Neural cell (in vitro differentiated cells): Measurements from ENCODE around the gene EPOR.

DNA sequence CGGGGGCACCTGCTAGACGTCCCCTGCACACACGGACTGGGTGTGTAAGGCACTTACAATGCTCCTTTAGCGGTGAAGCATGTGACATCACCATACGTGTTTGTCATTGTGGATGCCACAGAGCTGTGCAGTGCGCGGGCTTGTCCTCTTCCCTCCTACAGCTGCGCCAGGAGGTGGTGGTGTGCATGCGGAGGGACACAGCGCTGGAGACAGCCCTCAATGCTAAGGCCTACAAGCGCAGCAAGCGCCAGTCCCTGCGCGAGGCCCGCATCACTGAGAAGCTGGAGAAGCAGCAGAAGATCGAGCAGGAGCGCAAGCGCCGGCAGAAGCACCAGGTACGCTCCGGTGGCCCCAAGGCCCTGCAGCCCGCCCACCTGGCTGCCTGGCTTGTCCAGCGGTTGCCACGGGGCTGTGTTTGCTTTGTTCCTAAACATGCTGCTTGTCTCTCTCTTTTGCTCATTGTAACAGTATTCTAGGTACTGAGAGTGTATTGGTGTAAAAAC is 30.2 kb downstream of the SMARCA4 start:
- RAMPAGE, long total RNA, result no peak

- RAMPAGE, long total RNA, result no peak
Observed at GRCh38 chr19:11034906-11035345, 54.3 kb upstream of the LDLR start.

GRCh38 chr19:11066210-11066709 is 23.0 kb upstream of the LDLR start:
- RAMPAGE, long total RNA, result no peak

DNA sequence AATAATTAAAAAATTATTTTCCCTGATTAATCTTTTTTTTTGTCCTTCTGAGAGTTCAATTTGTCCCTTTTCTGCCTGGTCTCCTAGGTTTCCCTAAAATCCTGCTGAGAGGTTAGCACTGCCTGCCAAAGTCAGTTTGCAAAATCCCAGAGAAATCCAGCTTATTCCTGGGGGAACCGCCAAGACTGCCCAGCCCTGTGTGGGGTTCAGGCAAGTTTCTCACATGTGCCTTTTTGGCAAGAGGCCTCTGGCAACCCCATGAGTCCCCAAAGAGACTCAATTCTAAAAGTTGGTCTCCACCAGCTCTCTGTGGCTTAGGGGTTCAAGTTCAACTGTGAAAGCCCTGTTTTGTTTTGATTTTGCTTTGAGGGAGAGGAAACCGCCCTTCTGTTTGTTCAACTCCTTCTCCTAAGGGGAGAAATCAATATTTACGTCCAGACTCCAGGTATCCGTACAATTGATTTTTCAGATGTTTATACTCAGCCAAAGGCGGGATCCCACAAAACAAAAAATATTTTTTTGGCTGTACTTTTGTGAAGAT is 824 bp upstream of the LDLR start:
- RAMPAGE, long total RNA, result no peak

DNA sequence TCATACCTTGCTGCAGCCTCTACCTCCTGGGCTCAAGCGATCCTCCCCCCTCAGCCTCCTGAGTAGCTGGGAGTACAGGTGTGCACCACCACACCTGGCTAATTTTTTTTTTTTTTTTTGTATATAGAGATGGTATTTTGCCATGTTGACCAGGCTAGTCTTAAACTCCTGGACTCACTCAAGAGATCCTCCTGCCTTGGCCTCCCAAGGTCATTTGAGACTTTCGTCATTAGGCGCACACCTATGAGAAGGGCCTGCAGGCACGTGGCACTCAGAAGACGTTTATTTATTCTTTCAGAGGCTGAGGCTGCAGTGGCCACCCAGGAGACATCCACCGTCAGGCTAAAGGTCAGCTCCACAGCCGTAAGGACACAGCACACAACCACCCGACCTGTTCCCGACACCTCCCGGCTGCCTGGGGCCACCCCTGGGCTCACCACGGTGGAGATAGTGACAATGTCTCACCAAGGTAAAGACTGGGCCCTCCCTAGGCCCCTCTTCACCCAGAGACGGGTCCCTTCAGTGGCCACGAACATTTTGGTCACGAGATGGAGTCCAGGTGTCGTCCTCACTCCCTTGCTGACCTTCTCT is 32.6 kb downstream of the SPC24 start:
- RAMPAGE, long total RNA, result no peak

GRCh38 chr19:11137350-11138406 is 17.9 kb downstream of the SPC24 start:
- RAMPAGE, long total RNA, result no peak

DNA sequence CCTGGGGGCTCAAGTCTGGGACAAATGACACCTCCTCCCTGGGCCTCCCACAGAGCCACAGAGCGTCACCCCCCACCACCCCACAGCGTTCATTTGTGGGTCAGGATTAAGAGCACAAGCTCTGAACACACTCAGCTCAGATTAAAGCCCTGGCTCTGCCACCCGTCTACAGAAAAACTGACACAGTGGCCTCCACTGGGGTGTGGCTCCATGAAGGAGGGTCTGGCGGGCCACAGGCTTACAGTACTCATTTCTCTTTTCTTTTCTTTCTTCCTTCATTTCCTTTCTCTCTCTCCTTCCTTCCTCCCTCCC is 16.3 kb downstream of the SPC24 start:
- RAMPAGE, long total RNA, result no peak

DNA sequence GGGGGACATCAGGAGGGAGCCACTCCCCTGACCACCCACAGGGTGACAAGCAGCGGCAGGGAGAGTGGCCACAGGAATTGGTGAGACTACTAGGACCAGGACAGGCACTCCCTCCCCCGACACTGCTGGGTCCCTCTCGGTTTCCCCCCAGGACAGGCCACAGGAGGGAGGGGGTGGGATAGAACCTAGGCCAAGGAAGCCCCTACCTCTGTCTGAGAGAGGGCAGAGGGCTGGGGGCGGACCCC is 9.0 kb downstream of the DOCK6 start:
- RAMPAGE, long total RNA, result no peak

GRCh38 chr19:11378632-11379285 is 4.3 kb downstream of the SWSAP1 start:
- RAMPAGE, long total RNA, result no peak

- RAMPAGE, long total RNA, result no peak
Observed at GRCh38 chr19:11384166-11384651, at the start of gene EPOR. TSS of gene EPOR (minus strand) at chr19:11384314.

GRCh38 chr19:11421654-11422023 is 2.5 kb upstream of the RGL3 start:
- RAMPAGE, long total RNA, result no peak

DNA sequence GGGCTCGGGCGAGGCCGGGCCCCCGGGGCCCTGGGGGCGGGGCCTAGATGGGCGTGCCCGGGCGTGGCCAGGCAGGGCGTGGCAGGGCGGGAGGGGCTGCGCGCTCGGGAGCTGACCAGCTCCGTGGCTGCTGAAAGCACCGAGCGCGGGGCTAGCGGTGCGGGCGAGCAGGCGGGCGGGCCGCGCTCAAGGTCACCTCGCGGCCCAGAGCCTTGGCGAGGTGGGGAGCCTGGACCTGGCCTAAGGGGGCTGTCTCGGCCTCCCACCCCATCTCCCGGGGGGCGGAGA is 1.3 kb downstream of the ELAVL3 start:
- RAMPAGE, long total RNA, result no peak

DNA sequence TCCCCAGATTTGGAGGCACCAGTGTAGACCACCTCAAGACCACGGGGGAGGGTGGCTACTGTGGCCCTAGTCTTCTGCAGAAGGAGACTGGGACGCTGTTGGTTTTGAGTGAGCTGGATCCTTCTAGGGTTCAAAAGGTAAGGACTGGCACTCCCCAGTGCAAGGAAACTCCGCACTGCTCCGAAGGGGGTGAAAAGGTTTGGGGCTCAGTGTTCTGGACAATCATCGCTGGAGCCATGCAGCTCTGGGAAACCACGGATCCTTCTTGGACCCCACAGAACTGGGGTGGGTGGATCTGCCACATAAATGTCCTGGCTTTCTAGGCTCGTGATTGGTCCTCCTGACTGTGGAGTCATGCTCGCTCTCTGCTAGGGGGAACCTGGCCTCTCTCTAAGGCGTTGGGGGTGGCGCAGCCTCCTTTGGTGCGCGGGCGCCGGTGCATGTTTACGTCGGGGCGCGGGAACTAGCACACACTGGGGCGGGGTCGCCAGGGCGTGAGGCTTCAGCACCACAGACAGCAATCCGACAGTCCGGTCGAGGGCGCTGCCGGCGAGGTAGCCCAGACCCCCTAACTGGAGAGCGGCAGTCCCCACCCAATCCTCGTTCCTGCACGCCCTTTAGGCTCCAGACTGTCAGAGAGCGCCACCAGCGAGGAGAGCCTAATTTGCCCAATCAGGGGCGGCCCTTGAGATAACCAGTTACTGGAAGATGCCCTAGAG is 777 bp upstream of the ELAVL3 start:
- RAMPAGE, long total RNA, result no peak

DNA sequence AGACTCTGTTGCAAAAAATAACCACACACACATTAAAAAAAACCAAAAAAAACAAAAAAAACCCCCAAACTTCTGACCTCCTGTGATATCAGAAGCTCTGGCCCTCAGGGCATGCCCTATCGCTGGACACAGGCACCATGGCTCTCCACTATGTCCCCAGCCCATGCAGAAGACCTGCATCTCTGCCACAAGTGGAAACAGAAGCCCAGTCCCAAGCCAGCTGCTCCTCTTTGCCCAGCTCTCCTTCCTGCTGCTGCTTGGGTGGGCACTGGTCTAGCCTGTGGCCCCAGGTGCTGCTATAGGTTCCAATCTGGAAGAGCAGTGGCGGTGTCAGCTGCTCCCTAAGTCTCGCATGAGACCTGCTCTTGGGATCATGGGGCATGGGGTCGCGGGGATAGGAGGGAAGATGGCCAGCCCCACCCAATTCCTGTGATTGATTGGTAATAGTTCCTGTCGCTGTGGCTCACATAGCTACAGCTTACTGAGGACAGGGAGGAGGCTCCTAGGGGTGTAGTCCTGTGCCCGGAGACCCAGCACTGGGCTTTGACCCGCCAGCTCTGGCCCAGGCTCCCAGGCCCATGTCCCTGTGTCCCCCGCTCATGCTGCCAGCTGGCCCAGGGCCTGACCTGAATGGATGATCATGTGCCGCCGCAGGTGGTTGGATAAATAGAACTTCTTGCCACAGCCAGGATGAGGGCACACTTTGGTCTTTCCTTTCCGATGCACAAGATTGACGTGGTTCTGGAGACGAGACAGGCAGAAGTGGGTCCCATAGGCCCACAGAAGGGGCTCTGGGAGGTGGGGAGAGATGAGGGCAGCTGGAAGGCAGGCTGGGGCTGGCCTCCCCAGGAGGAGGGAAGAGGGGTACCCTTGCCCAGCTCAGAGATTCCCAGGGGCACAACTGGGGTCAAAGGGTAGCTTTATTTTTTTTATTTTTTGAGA is 4.5 kb upstream of the ELAVL3 start:
- RAMPAGE, long total RNA, result no peak

- RAMPAGE, long total RNA, result no peak
Observed at GRCh38 chr19:11505875-11506417, 307 bp upstream of the ZNF653 start.

DNA sequence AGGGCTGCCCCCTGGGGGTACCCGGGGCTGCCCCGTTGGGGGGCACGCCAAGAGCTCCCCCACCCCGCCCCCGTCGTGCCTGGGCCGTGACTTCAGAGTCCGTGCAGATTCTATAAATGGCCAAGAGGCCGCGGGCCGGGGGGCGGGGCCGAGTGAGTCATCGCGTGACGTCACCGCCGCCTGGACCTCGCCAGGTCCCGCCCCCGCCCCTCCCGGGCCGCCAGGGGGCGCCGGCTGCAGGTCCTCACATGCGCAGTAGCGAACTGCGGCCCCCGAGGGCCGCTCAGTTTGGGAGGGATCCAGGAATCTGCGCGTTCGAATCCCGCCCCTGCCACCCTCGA is 2.7 kb upstream of the CNN1 start:
- RAMPAGE, long total RNA, result no peak

GRCh38 chr19:11539469-11540452 is 1.1 kb downstream of the CNN1 start:
- RAMPAGE, long total RNA, result no peak

- RAMPAGE, long total RNA, result no peak
Observed at GRCh38 chr19:11673757-11674247, 64.9 kb downstream of the ZNF823 start.

GRCh38 chr19:11696812-11697099 is 42.0 kb downstream of the ZNF823 start:
- RAMPAGE, long total RNA, result no peak

DNA sequence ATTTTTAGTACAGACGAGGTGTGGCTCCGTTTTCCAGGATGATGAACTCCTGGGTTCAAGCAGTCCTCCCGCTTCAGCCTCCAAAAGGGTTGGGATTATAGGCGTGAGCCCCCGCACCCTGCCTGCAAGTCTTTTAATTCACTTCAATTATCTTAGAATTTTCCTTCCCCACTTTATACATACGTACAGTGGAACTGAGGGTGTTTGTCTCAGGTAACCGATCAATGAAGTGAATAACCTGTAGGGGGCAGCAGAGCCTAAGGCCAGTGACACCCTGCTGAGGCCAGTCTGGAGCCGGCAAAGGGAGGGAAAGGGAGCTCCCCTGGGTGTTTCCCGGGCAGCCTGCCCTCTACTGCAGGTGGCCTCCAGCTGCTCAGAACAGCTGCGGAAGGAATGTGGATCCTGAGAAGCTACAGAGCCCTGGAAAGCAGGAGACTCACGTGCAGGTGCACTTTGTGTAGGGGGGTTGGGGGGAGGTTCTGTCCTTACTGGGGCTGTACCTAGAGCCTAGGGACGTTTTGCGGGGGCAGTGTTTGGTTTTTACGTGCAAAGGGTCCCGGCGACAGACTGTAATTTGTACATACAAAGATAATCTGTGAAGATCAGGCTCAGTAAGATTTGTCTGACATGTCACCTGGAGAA is 848 bp upstream of the ZNF491 start:
- RAMPAGE, long total RNA, result no peak